ENCODE measurements around the genes DDX42 and GH2.

DNA sequence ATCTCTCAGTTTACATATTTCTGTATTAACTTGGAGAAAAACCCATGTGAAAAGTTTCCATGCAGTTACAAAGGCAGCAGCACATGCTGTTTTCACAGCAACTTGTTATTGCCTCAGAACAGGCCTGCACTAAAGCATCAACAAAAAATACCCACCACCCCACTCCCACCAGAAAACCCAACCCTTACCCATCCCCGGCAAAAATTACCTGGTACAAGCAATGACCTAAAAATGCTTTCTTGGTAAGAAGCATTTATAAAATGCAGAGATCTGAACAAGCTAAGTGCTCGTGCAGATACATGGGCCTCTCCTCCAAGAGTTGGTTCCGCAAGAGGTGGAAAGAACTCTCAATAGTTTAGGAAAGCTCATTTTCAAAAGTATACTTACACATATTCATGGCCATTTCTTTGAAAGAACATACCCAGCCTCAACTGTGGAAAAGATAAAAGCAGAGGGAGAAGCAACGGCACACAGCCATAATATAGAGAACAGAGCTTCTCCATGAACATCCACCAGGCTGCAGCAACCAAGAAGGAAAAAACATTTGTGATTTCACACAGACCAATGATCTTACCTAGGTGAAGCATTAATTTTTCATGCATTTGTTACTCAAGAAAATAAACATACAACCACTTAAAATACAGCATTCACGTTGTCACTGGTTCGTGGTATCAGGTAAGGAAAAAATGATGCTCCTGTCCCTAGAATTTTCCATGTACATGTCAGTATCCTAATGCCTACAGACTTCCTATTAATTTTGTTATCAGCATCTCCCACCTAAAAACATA is 4.1 kb upstream of the STRADA start:
- PRO-cap, result no peak
- RRBS, 2 experiments, result no CpG with 5 or more reads among the region's 6 CpGs

GRCh38 chr17:63773966-63774748 is at the start of gene DDX42:
TSS of gene DDX42 (plus strand) at chr17:63774170.
- PRO-cap, result bidirectional peak, plus-strand start at chr17:63774411, minus-strand start at chr17:63774059
- RRBS, 2 experiments, result 2 to 4% methylated on average over 5 to 8 of the region's 71 CpGs

DNA sequence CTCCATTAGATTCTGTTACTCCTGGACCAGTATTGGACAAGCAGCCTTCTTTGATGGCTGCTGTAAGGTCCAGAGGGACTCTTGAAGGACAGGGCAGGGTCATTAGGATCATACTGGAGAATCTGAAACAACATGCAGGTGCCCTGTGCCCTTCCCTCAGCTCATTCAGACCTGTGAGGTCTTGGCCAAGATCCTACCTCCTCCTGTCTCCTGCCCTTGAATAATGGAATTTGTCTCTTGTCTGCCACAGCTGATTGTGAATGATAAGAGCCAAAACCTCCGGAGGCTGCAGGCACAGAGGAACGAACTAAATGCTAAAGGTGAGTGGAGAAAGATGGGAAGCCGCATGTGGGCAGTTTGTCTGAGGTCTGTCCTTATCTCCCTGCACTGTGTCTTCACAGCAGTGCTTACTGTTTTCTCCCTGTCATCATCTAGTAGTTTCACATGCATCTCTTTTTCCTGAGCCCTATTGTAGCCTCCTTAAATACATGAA is 1.8 kb upstream of the FTSJ3 start:
- PRO-cap, result no peak
- RRBS, 2 experiments, result no CpG with 5 or more reads among the region's 3 CpGs

- PRO-cap, result no peak
- RRBS, 2 experiments, result no CpG with 5 or more reads among the region's 6 CpGs
These were observed 5.6 kb downstream of the SMARCD2 start for GRCh38 chr17:63836841-63837294.

DNA sequence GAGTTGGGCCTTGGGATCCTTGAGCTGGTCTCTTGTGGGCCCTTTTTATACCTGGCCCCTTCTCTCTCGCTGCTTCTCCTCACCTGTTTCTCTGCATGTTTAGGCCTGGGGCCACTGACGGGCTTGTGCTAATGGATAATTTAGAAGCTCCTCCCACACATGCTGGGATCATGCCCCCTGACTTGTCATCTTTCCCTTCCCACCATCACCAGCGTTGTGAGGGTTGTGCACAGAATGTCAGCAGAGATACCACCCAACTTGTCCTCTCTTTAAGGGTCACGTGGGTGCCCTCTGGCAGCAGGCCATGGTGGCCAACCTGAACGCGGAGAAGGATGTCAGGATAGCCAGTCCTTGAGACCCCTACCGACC is at the start of gene GH2:
TSS of gene GH2 (minus strand) at position 101 of the 369 bp plus-strand sequence.
- PRO-cap, result no peak
- RRBS, 2 experiments, result no CpG with 5 or more reads among the region's 7 CpGs

DNA sequence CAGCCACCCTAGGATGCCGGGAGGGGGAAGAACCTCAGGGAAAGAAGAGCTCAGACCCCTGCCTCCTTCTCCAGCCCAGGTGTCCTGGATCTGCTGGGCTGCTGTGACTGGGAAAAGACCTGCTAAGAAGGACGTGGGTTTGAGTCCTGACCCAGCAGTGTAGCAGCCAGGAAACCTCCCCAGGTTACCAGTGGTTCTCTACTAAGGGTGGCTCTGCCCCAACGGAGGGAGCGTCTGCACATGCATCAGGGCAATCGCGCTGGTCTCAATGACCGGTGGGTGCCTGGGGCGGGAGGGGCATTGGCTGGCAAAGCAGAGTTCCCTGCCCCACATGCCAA is 2.6 kb upstream of the CD79B start:
- PRO-cap, result no peak
- RRBS, 2 experiments, result no CpG with 5 or more reads among the region's 8 CpGs

GRCh38 chr17:63961236-63962312 is 11.1 kb downstream of the SCN4A start:
- PRO-cap, result no peak
- RRBS, 2 experiments, result 2 to 5% methylated on average over 4 of the region's 46 CpGs

DNA sequence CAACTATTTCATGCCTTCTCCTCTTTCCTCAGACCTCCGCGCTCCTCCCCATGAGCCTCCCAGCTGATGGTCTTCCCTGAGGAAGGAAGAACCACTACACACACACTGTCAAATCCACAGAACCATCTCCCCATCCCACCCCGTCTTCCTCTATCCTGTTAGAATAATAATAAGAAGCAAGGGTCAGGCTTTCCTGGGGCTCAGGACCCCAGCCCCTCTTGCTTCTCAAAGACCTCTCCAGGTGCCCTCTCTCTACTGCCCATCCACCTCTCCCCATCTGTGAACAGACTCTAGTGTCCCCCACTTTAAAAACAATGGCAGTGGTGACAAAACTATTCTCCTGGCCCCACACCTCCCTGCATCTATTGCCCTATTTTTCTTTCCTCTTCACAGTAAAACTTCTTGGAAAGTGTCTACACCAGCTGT is 3.7 kb upstream of the SCN4A start:
- PRO-cap, result no peak
- RRBS, 2 experiments, result no CpG with 5 or more reads among the region's 3 CpGs

DNA sequence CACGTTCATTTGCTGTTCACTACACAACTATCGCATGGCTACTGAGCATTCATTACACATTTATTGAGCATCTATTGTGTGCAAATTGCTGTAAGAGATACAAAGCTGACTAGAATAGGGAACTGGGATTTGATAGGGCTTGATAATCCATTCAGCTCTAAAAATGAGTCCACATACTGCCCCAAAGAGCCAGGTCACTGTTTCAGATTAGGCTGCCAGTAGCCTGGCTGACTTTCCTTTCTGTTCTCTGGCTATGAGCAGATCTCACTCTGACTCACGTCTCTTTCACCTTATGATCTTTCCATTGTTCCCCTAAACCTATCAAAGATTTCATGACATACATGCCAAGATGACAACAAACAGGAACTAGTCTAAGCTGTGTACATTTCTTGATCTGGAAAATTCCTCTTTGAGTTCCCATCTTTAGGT is 40.7 kb upstream of the ICAM2 start:
- PRO-cap, result no peak
- RRBS, 2 experiments, result no CpG with 5 or more reads among the region's 3 CpGs

- PRO-cap, result no peak
- RRBS, 2 experiments, result 27 to 51% methylated on average over 4 to 8 of the region's 27 CpGs
These were observed 43.7 kb upstream of the ICAM2 start for GRCh38 chr17:64063794-64064913.

DNA sequence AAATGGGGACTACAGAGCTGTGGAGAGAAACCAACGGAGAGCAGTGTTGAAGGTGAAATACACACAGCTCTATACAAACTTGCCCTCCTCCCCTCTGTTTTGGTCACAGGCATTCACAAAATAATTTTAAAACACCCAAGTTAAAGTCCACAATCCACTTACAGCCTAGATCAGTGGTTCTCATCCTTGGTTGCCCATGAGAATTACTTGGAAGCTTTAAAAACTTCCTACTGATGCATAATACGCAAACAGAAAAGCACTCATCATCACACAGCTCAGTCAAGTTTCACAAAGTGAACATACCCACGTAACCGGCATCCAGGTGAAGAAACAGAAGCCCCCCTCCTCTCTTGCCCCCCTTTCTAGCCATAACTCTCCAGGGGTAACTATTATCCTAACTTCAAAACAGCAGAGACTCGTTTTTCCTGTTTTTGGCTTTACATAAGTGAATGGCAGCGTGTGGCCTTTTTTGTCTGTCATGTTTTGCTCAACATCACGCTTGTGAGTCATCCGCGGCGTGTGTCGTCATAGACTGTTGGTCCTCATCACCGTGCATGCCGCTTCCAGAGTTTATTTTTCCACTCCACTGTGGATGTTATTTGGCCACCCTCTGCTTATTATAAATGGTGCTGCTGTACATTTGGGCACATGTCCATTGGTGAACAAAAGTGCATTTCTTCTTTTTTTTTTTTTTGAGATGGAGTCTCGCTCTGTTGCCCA is 52.7 kb downstream of the ERN1 start:
- PRO-cap, result no peak
- RRBS, 2 experiments, result no CpG with 5 or more reads among the region's 14 CpGs

DNA sequence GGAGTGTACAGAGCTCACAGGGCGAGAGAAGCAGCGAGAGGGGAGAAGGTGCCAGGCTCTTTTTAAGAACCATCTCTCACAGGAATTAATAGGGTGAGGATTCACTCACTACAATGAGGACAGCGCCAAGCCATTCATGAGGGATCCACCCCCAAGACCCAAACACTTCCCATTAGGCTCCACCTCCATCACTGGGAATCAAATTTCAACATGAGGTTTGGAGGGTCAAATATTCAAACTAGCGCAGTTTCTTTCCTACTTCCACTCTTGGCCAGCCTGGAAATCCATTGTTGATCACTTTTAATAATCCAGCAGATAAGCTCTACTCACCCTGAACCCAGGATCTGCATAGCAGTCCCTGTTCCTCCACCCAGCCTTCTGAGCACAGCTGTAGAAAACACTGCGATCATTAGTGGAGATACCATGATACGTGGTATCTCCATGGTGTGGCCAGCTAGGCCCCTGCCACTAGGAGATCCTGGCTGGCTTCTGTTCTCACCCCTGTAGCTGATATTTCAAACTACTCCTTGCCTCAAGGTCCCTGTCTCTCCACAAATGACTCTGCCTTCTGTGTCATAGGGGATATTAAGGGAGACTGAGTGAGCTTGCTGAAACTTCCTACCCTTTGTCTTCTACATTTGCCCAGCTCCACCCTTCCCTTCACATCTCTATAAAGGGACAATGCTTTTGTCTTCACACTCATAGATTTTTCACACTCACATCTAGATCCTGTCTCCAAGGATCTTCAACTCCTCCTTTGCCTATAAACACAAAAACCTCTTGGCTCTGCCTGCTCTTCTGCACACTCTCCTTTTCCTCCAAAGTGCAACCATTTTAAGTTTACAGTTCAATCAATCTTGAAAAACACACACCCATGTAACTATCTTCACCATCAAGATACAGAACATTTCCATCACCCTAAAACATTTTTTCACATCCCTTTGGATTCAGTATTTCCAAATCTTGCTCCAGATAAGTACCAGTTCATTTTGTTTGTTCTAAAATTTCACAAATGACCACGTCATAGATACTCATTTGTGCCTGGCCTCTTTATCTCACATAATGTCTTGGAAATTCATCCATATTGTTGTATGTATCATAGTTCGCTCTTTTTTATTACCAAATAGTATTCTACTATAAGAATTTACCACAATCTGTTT is 44.2 kb downstream of the ERN1 start:
- PRO-cap, result no peak
- RRBS, 2 experiments, result no CpG with 5 or more reads among the region's 8 CpGs

DNA sequence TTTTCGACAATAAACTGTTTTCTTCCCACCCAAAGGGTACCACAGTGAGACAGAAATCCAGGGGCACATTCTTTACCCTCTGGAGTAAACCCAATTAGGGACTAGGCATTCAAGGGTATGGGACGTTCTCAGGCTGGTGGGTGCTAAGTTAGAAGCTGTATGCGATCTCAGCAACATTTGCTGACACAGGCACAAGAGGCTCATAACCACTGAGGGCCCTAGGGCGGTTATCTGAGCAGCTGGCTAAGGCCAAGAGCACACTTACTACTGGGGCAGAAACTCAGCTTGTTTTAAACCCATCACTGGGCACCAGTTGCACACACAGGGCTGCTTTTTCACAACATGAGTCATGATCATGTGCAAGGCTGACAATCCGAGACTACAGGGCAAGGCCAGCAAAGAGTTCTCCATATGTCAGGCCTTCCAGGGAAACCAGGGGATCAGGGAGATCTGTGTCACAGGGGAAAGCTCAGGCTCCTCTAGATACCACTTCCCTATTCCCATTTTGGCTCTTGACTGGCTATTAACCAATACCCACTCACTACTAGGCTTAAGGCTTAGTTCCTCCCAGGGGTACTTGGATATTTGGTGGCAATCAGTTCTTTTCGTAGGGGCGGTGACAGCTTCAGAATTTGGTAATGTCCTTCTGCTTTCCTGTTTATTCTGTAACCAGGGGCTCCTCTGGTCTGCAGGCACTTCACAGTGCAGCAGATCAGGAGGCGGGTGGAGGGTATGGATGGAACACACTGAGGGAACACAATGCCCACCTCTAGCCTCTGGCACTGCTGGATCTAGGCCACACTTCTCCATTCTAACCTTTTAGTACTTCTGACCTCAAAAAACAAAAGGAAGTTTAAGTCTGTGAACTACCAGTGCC is 44.9 kb upstream of the ERN1 start:
- PRO-cap, result no peak
- RRBS, 2 experiments, result no CpG with 5 or more reads among the region's 8 CpGs

- PRO-cap, result no peak
- RRBS, 2 experiments, result no CpG with 5 or more reads among the region's 17 CpGs
These were observed 57.4 kb upstream of the TEX2 start for GRCh38 chr17:64320161-64321126.

DNA sequence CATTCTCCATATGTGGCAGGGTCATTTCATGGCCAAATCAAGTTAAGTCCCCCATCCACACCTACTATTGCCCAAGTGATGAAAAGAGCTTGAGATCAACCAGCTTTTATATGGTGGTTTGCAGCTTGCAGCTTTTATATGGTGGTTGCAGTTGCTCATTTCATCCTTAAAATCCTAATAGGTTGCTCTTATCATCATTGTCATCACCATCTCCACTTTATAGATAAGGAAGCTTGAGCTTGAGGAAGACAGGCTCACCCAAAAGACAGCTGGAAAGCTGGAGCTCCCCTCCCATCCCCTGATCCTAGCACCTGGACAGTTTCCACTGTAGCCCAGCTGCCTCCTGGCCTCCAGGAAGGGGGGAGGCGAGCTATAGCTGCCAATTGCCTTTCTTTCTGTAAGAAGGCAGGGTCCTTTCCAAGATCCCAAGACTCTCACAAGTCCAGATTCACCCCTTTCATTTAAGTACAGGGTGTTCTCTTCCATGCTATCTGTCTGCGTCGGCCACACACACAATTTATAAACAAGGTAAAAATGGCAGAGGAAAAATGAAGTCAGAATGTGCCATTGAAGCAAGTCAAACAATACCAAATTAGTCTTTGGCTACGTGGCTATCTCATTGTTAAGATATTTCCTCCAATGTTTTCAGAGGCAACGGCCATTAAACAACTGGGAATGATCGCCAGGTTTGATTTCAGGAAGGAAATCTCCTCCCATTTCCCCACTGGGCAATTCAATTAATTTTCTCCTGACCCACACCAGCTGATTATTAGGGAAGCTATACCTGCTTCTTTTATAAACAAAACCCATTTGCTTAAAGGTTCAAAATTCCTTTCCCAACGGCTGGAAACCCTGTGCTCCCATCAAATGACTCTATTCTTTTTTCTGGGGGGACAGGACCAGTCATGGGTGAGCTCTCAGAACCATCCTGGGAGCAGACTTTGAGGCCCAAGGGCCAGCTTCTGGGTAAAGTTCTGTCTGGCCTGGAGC is 63.2 kb downstream of the PECAM1 start:
- PRO-cap, result no peak
- RRBS, 2 experiments, result no CpG with 5 or more reads among the region's 7 CpGs

DNA sequence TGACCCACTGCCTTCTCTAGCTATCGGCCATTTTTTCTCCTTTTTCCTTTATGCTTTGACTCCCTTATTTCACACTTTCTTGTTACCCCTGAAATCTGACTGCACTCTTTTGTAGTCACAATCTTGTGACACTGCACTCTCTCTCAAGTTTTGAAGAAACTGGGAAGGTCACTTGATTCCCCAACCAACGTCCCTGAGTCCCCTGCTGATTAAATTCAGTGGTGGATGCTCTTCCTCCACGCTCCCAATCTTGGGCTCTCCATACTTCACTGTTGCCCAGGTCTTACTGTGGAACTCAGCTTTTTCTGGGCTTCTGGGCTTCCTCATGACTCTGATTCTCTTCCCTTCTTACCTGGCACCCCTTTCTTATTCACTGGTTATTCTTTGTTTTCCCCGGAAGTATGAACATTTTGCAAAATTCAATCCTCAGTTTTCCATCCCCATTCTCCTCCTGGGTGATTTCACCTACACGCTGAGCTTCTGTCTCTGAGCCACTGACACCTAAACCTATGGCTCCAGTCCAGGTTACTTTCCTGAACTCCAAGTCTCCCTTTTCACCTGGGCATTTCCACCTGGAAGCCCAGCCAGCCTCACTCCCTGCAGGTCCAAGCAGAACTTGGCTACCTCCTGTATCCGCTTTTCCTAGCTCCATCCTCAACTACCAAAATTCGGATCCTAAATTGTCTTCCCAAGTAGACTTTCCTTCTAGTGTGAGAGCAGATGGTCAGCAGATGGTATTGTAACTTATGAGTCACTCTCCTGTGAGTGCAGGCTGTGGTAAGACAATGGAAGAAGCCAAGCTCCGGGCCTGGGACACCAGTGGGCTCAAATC is 33.6 kb downstream of the PECAM1 start:
- PRO-cap, result no peak
- RRBS, 2 experiments, result no CpG with 5 or more reads among the region's 8 CpGs

DNA sequence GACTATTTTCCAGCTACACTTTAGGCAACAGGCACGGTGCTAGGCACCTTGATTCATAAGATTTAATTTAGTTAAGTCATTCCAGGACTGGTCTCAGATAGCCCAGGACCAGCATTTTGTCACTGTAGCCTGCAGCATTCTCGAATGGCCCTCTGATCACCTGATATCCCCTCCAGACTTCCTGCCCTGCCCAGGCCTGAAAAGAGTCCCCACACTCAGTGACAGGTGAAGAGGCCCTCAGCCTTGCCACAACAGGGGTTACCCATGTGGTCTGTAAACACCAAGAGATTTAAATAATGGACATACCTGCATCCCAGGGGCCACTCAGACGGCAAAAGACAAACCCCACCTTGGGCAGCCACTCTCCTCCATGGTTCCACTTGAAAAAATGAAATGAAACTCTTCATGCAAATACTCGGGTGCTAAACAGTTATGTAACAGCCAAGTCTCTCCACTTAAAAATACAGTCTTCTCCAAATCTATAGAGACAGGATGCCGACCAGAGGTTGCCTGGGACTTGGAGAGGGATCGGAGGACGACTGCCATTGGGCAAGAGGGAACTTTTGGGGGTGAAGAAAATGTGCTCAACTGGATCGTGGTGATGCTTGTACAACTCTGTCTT is 22.9 kb upstream of the PECAM1 start:
- PRO-cap, result no peak
- RRBS, 2 experiments, result no CpG with 5 or more reads among the region's 8 CpGs

- PRO-cap, result no peak
- RRBS, 2 experiments, result 1 to 3% methylated on average over 9 of the region's 15 CpGs
These were observed 226 bp downstream of the POLG2 start for GRCh38 chr17:64496702-64496953.

DNA sequence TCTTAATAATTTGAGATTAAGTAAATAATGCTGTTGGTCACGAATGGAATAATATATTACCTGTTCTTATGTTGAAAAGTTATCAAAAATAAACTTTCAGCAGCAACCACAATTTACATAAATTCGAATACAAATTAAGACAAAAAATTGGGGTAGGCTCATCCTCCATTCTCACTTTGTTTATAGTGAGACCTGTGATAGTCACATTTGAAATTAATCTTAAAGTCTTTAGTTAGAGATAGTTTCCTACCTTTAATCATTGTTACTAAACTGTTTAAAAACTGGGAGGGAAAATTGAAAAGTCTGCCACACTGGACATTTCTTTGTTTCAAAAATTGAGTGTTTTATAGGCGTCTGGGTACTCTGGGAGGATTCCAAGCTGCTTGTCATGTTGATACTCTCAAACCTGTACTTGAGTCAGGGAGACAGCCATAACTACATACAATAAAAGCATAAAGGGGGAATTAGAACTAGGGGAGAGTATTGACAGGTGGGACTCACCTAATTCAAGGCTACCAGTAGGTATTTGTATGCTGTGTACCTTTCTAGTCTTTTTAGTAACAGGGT is 8.1 kb downstream of the CEP95 start:
- PRO-cap, result no peak
- RRBS, 2 experiments, result no CpG with 5 or more reads among the region's 3 CpGs

DNA sequence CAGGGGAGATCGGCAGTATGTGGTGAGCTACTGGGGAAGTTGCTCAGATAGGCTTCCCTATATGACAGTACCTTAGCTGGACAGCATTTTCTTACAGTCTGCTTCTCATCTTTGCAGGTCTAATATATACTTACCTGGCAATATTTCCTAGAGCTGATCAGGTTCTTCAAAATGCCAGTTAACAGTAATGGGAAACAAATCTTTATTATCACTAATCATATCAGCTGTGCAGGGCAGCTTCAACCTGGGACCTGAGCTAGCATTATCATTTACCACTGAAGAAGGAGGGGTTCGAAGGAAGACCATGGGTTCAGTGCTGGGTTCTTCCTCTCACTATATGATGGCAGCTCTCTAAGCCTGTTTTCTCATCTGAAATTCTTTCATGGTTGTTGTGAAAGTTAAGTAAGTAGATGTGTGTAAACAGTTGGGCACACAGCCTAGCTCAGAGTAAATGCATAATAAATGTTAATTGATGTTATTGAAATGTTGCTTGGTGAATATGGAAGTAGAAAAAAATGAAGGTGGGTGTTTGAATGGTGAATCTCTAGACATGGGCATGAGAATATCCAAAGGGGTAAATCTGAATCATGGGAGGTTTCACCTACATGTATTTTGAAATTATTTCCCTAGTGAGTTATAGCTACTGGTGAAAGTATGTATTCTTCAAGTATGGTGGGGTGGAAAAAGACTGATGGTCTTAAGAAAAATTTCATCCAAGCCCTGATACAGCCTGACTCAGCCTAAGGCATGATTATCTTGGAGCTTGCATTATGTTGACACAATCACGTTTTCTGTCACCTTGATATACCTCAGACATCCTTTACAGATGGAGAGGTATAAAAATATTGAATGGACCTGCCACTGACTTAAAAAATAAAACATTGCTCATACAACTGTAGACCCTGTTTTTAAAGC is 9.1 kb downstream of the CEP95 start:
- PRO-cap, result no peak
- RRBS, 2 experiments, result no CpG with 5 or more reads among the region's 3 CpGs